Metastatic Lung Carcinoma in the Adrenal Gland (tissue), 1 donor: ENCODE measurements around a stretch of chr17.

- PRO-cap = no peak
Measured at GRCh38 chr17:3892679-3892856, 285 bp downstream of the CAMKK1 start.

DNA sequence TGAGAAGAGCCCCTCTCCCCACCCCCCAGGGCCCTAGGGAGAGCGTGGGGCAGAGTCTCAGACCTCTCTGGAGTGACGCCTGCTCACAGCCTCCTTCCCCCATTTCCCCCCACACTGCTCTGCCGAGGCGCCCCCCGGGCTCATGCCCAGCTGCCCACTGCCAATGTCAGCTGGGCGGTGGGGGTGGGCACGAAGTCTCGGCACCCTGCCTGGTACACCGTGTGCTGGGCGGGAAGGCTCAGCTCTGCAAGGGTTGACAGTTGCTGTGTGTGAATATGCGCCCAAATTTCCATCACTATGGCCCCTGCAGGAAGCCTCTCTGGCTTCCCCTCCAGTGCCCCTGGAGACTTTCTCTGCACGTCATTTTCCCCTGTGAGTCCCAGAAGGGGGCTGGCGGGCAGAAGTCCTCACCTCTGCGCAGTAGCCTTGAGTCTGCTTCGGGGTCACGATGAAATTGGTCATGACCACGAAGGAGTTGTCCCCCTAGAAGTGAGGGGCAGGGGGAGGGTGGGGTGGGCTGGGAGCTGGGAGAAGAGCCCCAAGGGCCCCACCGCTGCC, 11.7 kb upstream of the CAMKK1 start:
- PRO-cap = no peak

- PRO-cap = no peak
Measured at GRCh38 chr17:3913881-3914940, 2.1 kb downstream of the P2RX1 start.

DNA sequence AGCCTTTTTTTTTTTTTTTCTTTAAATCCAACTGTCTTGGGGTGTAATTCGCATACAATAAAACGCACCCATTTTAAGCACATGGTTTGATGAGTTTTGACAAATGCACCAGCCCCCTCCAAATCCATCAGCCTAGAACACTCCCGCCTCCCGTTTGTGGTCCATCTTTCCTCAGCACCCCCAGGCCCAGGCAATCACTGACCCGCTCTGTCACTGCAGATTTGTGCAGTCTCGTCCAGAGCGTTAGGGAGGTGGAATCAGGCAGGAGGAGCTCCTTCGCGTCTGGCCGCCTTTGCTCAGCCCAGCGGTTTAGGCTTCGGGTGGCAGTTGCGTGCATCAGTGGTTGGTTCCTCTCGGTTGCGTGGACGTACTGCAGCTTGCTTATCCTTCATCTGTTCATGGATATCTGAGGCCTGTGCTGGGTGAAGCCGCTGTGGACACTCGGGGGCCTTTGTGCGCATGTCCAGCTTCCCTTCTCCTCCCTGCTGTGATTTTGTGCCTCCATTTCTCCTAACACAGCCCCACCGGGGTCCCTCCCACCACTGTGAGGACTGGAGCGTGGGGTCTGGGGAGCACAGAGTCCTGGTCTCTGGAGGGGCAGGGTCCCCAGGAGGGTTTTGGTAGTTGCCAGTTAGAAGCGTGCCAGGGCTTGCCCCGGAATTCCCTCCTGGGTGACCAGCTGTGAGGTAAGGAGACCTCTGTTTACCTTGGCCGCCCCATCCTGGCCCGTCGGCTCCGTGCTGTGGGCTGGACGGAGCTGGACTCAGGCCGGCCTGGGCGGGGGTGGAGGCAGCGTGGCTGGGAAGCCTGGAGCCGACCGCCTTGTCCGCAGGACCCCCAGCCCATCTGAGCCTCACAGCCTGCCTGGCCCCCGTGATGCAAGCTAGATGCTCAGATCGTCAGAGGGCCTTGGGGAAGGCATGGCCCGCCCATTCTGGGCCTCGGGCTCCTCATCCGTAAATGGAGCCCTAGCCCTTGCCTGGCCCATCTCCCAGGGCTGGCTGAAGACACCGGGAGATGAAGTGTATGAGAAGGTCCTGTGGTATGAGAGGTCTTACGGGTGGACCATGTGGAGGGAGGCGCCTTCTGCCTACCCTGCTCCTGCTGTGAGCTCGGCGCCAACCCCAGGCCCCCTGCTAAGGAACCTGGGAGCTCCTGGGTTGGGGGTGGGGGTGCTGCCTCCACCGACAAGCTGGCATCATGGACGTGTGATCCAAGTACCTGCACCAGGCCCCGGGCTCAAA, 5.0 kb upstream of the P2RX1 start:
- PRO-cap = no peak

- PRO-cap = no peak
Measured at GRCh38 chr17:3952413-3952894, 11.8 kb downstream of the ATP2A3 start.

DNA sequence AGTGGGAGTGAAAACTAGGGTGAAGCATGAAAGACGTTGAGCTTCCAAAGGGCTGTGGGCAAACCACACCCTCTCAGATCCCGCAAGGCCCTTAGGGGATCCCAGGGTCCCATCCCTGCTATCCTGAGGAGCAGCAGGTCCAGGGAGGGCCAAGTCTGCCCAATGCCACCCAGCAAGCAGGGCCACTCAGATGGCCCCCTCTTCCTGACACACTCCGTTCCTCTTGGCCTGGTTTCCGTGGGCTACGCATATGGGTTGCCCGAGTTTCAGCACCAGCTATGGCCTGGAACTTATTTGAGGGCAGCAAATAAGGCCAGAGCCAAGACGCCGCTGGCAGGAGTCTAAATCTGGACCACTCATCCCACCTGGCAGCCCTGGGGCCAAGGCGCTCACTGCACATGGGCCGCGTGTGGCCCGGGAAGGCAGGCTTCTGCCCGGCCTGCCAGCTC, 4.2 kb downstream of the ATP2A3 start:
- PRO-cap = no peak

GRCh38 chr17:3980548-3980747, 16.2 kb upstream of the ATP2A3 start:
- PRO-cap = no peak

DNA sequence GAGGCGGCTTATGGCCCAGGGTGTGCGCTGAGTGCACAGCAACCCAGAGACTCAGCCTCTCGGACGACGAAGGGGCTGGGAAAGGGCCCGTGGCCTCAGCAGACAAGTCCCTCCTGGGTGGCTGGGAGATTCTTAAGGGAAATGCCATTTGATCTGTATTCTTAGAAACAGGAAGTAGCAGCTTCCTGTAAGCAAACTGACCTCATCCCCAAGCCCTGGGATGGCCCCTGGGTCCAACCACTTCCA, 19.8 kb upstream of the ATP2A3 start:
- PRO-cap = no peak

GRCh38 chr17:4005728-4006050, 41.5 kb upstream of the ATP2A3 start:
- PRO-cap = no peak

DNA sequence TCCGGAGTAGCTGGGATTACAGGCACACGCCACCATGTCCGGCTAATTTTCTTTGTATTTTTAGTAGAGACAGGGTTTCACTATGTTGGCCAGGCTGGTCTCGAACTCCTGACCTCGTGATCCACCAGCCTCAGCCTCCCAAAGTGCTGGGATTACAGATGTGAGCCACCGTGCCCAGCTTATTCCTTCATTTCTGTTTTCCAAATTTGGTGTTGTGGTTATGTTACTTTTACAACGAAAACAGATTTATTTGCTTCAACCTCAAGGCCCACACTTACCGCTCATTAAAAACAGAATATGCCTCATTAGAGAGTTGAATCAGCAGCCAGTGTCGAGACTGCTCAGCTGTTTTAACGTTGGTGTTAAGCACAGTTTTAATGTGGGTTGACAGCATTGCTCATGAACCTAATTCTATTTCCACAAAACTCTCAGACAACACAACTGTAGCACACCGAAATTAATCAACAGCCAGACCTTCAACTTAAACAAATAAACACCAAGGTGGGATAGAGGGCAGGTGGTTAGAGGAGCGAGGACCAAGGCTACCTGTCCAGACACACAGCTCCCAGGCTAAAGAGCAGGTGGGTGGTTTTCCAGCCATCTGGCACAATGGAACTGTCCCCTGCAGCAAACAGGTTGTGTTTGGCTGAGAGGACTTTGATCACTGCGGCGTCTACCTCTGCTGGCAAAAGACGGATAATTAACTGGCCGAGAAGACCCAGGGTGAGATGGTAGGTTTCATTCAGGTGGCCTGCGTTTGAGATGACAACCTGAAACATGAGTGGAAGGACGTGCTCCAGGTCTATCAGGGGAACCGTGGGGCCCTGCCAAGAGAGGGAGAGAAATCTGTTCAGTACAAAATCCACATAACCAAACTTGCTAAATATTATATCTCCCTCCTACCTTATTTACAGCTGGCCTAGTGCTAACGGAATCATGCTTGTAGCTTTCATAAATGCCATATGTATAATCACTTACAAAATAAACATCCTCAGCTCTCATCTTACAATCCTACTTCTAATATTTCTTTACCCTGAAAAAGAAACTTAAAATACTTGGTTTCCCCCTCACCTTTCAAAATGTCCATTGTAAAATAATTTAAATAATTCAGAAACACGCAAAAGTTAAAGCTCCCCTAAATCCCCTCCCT, 69.6 kb upstream of the ATP2A3 start:
- PRO-cap = no peak

GRCh38 chr17:4043631-4044212, 79.5 kb upstream of the ATP2A3 start:
- PRO-cap = no peak

DNA sequence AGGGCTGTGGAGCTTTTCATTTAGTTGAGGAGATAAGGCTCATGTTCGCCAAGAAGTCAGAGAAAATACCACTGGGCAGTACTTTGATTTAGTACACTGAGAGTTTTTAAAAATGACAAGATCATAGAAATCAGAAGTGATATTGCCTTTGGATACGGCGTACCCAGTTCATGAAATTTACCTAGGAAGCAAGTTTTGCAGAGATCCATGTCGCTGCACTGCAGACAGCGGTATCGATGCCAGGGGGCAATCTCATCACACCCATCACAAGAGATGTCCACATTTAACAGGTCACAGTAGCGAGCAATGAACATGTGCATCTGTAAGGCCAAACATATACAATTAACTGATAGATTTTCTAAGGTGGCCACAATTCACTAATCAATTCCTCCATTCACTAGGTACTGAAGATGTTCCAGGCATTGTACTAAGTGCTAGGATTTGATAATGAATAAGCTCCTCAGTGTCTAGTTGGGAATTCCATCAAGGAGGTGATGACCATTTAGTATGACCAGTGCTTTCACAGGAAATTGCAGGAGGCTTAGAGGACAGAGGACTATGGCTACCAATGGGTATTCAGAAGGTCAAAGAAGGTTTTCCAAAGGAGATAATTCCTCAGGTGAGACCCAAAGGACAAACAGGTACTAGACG, 88.8 kb downstream of the ZZEF1 start:
- PRO-cap = no peak

DNA sequence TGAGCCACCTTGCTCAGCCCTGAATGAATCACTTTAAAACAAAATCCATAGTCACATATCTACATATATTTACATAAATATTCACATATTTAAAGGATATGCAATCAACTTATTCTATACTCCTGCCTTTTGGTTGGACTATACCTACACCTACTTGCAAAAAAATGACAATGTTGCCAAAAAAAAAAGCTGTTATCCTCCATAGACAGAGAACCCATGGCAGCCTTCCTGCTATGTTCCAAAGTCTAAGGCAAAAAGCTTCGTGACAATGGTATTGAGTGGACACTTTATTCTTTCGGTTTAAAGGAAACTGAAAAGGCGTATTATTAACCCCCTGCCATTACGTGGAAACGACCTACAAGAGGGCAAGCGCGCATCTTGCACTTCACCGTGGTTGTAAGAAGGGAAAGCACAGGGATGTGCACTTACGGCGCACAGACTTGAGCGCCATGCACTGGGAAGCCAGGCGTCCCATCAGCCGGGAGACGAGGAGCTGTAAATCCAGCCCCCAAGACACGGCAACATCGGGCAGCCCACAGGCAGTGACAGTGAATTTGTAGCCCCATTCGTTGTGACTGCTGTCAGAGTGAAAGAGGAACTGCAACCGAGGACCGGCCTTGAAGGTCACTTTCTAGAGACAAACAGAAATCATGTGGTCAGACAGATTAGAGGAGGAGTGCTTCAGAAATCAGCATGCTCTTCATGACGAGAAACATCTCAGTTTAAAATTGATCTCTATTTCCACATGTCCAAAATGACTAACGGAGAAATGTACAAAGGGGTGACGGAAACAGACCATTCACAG, 68.9 kb downstream of the ZZEF1 start:
- PRO-cap = no peak

GRCh38 chr17:4130650-4131330, 12.0 kb downstream of the ZZEF1 start:
- PRO-cap = no peak

DNA sequence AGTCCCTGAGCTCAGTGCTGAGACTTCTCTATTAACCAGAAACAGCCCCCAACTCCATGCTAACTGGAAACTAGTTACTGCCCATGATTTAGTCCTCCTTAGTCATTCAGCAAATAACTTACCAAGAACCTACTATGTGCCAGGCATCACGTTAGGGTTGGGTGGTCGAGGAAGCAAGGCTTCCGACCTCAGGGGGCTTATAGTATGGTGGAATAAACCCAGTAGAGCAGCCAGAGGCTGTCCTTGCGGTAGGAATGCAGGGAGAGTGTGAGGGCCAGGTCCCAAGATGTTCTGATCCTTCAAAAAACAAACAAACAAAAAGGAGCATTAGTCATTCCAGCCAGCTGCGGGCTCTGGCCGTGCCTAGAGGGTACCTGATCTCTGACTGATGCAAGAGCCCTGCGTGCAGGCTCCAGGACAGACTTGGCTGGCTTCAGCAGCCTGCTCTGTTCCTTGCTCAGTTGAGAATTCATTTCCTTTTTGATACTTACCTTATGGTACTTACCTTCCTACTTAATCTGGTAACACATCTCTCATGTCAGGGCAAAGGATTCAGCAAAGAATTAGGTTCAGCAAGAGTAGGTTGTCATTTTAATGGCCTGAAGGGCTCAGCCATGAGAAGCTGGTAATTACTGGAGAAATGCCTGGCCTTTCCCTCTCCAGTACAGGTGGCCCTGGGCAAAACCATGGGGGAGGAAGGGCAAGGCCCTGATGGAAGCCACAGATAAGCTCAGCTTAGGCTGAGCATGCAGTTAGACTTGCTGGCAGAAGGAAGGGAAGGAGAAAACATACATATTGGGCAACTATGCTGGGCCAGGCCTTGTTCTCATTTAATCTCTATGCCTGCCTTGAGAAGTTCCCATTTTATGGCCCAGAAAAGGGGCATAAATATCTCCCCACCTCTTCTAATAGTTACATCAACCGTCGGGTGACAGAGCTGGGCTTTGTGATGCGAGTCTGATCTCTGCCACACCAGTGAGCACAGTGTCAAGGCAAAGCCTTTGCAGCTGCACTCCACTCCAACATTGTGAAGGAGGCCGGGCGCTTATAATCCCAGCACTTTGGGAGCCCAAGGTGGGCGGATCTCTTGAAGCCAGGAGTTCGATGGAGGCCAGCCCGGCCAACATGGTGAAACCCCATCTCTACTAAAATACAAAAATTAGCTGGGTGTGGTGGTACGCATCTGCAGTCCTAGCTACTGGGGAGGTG, 18.5 kb downstream of the CYB5D2 start:
- PRO-cap = no peak

DNA sequence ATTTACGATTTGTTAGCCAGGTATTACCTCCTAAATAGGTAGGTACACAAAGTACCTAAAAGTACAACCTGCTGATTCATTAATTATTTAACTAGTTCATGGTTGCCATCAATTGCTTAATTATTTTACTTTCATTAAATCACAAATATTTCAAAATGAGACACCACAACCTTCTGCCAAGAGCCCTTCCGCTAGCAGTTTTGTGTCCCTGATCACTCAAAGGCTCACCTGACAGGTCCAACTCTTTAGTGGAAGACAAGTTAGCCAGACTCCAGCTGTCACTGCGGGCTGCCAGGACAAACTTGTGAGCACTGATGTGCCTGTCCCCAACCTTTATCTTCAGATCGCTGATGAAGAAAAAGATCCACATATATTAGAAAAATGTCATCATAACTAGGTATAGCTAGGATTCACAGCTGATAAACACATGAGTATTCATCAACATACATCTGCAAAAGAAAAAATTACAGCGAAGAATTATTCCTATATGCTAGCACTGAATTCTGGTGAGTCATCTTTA, 28.2 kb downstream of the ANKFY1 start:
- PRO-cap = no peak

DNA sequence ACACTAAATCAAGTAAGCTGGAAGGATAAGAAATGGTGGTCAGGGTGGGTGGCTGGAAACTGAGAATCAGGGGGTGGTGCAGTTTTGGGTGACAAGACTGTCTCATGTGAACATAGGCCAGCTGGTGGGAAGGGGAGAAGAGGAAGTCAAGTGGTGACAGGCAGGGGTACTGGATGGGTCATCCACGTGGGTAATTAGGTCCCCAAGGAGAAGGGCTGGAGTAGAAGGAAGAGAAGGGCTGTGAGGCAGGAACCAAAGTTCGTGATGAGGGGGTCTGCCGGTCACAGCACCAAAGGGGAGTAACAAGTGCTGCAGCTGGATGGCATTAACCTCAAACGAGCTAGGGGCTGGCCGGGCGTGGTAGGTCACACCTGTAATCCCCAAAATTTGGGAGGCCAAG, 9.1 kb upstream of the UBE2G1 start:
- PRO-cap = no peak

GRCh38 chr17:4526891-4527467, 28.2 kb downstream of the MYBBP1A start:
- PRO-cap = no peak

DNA sequence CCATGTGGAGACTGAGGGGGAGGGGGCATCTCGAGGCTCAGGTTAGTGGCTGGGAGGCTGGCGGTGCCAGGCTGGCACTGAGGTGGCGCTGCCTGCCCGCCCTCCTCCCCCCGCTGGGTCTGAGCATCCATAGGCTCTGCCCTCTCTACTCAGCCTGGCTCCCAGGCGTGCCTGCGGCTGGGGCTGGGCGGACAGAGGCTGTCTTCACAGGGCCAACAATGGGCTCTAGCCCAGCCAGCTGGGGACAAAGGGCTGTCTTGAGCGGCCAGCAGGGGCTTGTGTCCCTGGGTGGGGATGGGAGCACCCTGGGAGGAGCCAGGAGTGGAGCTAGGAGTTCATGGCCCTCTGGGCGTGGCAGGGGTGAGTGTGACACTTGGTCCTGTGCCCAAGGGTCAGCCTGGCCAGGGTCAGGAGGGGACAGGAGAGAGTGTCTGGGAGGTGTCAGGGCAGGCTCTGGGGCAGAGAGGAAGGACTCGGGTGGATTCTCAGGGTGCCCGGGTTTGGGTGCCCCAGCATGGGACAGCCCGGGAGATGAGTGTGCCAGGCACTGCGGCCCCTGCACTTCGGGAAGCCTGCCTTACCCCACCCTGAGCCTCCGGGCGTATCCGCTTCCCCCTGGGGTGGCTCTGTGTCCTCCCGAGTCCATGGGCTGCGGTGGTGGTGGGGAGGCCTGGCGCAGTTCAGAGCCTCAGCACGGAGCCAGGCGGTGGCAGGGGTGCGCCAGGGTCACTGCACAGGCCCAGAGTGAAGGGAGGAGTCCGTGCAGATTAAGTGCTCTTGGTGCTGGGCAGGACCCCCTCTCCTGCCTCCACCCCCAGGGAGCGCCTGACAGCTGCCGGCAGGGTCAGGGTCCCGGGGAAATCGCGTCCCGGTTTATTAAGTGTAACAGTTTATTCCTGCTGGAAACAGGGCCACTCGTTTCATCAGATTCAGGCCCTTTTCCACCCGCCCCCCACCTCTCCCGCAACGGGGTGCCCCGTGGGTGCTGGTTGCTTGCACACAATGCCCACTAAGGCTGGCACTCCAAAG, 20.8 kb downstream of the MYBBP1A start:
- PRO-cap = no peak

- PRO-cap = no peak
Measured at GRCh38 chr17:4538492-4539061, 16.6 kb downstream of the MYBBP1A start.